Suprapubic skin (tissue), 4 donors: ENCODE measurements around a stretch of chr11.

GRCh38 chr11:70428844-70429212, 30.5 kb downstream of the CTTN start:
- PRO-cap = no peak
- RAMPAGE, long total RNA, 4 experiments = no peak in any of the 4 experiments

DNA sequence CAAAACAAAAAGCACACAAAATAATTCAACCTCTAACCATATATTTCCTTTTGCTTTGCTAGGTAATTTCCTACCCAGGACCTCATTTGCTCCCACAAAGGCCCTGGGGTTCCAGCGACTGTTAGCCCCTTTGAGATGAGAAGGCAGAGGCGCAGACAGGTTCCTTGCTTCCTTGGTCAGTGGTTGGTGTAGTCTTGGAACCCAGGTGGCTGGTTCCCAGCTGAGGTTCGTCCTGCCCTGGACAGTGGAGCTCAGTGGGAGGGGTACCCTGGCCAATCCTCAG, 61.6 kb downstream of the CTTN start:
- PRO-cap = no peak
- RAMPAGE, long total RNA, 4 experiments = no peak in any of the 4 experiments

- PRO-cap = no peak
- RAMPAGE, long total RNA, 4 experiments = no peak in any of the 4 experiments
Observed at GRCh38 chr11:71255153-71255851, 2.9 kb upstream of the SHANK2 start.

DNA sequence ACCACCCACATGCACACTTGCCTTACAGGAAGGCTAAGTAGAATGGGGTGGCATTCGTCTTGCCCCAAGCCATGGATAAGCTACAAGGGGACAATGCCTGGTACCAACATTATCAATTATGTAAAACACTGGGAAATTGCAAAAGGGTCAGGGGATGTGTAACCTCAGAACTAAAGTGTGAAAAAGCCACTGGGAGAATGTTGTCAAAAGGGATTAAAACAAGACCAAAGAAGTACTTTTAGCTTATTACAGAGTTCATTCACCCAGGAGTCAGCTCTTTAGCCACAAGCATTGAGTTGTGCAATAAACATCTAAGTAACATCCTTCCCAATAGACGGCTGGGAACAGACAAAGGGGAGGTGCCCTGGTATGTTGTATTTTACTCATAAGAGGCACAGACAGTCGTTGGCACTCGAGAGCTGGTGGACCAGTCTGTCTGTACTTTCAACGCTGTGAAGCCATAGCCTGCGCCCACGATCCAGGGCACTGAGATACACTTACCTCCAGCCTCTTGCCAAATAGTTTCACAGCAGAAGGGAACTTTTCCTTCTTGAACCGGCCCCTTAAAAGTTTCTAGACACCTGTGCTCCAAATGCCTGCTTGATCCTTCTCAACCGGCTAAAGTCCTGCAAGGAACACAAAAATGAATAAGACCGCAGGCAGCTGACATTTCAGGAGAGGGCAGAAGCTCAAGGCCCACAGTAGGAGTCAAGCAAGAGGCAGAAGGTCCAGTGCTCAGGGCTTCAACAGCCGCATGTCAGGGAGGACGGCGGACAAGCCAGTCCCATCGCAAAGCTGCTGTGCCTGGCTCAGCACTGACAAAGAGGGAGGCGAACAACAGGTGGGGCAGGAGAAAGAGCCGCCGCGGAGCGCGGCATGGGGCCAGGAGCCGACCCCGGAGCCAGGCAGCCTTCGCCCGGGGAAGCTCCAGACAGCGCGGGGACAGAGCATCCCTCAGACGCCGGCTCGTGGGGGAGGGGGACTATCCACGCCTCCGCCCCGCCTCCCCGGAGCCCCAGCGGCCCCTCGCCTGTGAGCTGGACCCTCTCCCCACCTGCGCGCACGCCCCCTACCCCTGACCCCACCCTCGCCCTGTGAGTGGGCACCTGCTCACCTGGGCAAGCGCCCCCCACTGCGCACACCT, 712 bp downstream of the DHCR7 start:
- PRO-cap = unidirectional peak, plus-strand start at position 415 of the sequence
- RAMPAGE, long total RNA, 4 experiments = start-site peak on the plus strand in 1 of 4 experiments, centred at position 408 of the sequence, 27 reads per replicate; start-site peak on the minus strand in 1 of 4 experiments, centred at position 724 of the sequence, 26 reads per replicate

DNA sequence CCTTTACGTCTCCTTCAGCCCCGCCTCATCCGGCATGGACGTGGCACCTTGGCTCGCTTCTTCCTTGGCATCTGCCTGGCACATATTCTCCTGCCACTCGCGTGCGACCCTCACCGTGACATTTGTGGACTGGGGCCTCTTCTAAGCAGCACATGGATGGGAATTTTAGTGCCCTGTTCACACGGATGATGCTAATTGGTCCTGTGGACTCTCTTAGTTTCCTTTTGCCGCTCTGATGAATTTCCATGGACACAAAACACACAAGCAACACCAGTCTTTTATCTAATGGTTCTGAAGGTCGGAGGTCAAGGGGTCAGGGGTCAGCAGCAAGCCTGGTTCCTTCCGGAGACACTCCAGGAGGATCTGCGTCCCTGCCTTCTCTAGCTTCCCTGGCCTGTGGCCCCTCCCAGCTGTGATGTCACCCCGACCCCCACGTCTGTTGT, 6.7 kb downstream of the NADSYN1 start:
- PRO-cap = no peak
- RAMPAGE, long total RNA, 4 experiments = no peak in any of the 4 experiments

- PRO-cap = no peak
- RAMPAGE, long total RNA, 4 experiments = no peak in any of the 4 experiments
Observed at GRCh38 chr11:71490062-71490557, 37.0 kb upstream of the KRTAP5-7 start.

DNA sequence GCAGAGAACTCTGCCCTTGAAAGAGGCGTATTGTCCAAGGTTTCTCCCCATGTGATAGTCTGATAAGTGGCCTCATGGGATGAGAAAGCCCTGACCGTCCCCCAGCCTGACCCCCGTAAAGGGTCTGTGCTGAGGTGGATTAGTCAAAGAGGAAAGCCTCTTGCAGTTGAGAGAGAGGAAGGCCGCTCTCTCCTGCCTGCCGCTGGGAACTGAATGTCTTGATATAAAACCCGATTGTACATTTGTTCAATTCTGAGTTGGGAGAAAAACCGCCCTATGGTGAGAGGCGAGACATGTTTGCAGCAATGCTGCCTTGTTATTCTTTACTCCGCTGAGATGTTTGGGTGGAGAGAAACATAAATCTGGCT, 43.6 kb upstream of the KRTAP5-11 start:
- PRO-cap = no peak
- RAMPAGE, long total RNA, 4 experiments = no peak in any of the 4 experiments

DNA sequence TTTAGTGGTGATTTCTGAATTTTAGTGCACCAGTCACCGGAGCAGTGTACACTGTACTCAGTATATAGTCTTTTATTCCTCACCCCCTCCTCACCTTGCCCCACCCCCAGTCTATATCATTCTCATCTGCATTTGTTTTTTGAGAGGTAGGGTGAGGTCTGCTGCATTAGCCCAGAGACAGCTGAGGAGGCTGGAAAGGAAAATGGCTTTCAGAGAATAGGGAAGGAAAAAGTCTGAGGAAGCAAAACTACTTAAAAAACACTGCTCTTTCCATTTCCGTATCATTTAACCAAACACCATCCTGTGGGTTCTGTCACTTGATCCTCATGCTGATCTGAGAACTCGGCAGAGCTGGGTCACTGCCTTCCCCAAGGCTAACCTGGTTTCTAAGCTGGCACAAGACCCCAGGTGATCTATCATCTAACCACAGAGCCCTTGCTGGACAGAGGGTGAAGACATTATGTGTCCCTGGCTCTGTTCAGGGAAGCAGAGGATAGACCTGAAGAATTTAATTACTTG, 1.2 kb downstream of the FOLR2 start:
- PRO-cap = no peak
- RAMPAGE, long total RNA, 4 experiments = no peak in any of the 4 experiments

DNA sequence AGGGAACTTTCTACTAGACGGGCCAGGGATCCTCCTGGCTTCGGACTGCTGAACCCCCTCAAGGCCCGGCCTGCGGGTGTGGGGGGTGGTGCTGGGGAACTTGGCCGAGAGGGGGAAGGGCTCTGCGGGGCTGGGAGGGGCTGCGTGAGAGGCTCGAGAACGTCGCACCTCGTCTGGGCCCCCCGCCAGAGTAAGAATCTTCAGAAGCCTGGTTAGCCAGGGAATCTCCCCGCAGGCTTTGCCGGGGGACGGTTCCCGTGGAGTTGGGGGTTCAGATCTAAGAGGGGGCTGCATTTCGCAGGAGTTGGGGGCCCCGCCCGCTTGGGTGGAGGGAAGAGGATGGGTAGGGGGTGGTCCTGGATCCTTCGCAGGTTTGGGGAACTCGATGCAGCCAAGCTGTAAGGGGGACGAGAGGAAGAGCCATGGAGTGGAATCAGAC, 553 bp upstream of the INPPL1 start:
- PRO-cap = bidirectional peak, plus-strand start at position 127 of the sequence, minus-strand start at position 47 of the sequence
- RAMPAGE, long total RNA, 4 experiments = start-site peak on the plus strand in 1 of 4 experiments, centred at position 227 of the sequence, 18 reads per replicate

DNA sequence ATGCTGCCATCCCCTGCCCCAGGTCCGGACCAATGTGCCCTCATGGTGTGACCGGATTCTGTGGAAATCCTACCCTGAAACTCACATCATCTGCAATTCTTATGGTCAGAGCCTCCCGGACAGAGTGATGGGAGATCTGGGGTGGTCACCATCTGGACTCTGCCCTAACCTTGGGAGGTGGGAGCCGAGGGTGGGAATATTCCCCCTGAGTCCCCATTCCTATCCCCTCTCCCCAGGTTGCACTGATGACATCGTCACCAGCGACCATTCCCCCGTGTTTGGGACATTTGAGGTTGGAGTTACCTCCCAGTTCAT, 8.8 kb downstream of the INPPL1 start:
- PRO-cap = no peak
- RAMPAGE, long total RNA, 4 experiments = no peak in any of the 4 experiments

- PRO-cap = no peak
- RAMPAGE, long total RNA, 4 experiments = no peak in any of the 4 experiments
Observed at GRCh38 chr11:72243711-72244076, 282 bp downstream of the PHOX2A start.

DNA sequence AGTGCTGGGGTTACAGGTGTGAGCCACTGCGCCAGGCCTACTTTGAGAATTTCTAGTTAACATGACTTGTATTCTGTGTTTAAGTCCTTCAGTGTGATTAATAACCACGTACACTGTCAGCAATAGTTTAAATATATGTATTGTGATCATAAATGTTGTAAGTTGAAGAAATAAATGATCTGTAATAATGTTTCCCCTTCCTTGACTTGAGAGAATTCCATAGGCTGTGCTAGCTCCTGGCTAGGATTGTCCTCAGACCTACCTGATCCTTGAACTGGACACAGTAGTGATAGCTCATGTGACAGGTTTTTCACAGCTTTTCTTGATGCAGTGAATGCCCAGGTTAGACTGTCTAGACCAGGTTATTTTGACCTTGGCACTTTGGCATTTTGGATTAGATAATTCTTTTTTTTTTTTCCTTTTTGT, 47.2 kb upstream of the CLPB start:
- PRO-cap = no peak
- RAMPAGE, long total RNA, 4 experiments = no peak in any of the 4 experiments

GRCh38 chr11:72634647-72635477, 39.4 kb downstream of the PDE2A start:
- PRO-cap = no peak
- RAMPAGE, long total RNA, 4 experiments = no peak in any of the 4 experiments

GRCh38 chr11:72640331-72641036, 33.7 kb downstream of the PDE2A start:
- PRO-cap = no peak
- RAMPAGE, long total RNA, 4 experiments = no peak in any of the 4 experiments

GRCh38 chr11:72739489-72739844, 12.7 kb downstream of the ARAP1 start:
- PRO-cap = no peak
- RAMPAGE, long total RNA, 4 experiments = no peak in any of the 4 experiments

DNA sequence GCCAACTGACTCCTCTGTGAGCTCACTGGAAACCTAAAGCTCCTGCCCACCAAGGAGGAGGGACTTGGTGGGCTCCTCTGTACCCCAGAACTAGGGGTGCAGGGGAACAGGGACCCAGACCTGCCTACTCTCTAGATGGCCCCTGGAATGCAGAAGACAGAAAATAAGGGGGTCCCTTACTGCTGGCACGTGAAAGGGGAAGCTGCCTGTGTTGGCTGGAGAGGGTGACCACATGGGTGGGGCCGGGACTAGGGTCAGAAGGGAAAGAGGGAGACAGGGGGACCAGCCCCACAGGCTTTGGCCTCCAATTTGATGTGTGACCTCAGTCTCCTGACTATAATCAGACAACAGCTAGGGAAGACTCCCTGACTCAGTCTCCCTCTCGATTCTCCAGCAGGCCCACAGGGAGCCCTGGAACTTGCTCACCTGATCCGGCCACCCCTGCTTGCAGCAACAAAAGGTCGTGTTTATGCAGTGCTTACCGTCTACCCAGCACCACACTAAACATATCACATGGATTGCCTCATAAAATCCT, 10.3 kb downstream of the ARAP1 start:
- PRO-cap = no peak
- RAMPAGE, long total RNA, 4 experiments = no peak in any of the 4 experiments

DNA sequence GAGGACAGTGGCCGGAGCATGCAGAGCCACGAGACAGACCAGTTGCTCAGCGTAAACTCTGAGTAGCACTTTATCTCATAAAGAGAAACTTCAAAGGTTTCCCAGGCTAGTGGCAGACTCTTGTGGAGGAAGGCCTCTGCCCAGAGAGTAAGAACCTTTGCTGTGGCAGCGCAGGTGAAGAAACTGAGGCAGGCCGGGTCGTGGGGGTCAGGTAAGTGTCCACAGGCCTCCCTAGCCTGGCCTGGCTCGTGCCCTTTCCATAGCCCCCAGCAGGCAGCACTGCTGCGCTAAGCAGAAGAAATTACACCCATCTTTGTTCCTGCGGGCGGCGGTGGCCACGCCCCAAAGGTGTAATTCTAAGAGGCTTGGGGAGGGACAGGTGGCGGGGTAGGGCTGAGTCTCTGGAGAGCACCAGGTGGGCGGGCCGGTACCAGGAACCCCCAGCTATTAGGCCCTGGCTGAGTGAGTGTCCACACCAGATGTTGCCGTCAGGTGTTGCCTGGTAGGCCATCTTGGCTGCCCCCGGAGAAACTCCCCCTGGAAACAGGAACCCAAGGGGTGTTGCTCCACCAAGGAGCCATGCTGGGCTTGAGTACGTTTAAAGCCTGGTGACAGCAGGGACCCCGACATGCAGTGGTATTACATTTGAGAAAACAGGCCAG, 12.2 kb upstream of the ARAP1 start:
- PRO-cap = no peak
- RAMPAGE, long total RNA, 4 experiments = no peak in any of the 4 experiments

DNA sequence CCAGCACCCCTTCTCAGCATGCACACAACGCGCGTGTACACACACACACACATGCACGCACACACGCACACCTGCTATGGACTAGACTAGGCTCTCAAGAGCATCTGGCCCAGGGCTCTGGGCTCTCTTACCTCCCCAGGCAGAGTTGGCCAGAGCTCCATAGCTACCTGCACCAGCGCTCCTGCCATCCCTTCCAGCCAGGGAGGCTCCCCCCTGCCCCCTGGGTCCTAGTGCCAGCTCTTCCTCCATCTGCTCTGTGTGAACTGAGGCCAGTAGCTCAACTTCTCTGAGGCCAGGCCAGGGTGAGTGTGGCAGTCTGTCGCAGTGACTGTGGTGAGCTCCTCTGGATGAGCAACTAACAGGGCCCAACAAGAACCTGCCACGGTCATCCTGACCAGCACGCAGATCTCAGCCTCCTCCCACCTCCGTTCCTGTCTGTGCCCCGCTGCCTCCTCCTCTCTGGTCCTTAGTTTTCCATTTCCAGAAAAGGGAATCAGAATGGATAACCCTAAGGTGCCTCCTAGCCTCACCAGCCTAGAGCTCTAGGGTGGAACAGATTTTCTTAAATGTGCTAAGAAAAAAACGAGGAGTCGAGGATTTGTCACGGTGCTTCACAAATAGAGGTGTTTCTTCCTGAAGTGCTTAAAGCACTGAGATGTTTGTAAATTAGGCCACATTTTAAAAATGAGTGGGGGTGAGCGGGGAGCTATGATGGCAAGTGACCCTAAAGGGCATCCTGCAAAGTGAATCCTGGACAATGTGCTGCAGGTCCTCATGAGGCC, 11.1 kb downstream of the STARD10 start:
- PRO-cap = no peak
- RAMPAGE, long total RNA, 4 experiments = no peak in any of the 4 experiments

DNA sequence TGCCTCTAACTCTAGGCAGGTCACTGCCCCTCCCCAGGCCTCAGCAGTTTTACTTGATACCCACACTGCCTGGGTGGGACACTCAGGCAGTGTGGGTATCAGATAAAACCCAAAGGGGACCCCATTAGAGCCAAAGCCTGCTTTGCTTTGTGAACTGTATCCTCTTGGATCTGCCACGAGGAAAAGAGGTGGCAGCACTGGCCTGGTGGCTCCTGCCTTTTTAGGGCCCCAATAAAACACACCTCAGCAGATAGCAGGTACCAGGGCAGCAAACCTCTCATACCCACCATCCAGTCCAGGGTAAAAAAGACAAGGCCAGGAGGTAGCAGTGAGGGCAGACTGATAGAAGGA, 10.4 kb downstream of the STARD10 start:
- PRO-cap = no peak
- RAMPAGE, long total RNA, 4 experiments = no peak in any of the 4 experiments

GRCh38 chr11:72807094-72807767, 7.0 kb upstream of the ATG16L2 start:
- PRO-cap = no peak
- RAMPAGE, long total RNA, 4 experiments = no peak in any of the 4 experiments